Placental epithelial cell (primary cell): ENCODE data around the genes SPATA45 and SMYD2.

DNA sequence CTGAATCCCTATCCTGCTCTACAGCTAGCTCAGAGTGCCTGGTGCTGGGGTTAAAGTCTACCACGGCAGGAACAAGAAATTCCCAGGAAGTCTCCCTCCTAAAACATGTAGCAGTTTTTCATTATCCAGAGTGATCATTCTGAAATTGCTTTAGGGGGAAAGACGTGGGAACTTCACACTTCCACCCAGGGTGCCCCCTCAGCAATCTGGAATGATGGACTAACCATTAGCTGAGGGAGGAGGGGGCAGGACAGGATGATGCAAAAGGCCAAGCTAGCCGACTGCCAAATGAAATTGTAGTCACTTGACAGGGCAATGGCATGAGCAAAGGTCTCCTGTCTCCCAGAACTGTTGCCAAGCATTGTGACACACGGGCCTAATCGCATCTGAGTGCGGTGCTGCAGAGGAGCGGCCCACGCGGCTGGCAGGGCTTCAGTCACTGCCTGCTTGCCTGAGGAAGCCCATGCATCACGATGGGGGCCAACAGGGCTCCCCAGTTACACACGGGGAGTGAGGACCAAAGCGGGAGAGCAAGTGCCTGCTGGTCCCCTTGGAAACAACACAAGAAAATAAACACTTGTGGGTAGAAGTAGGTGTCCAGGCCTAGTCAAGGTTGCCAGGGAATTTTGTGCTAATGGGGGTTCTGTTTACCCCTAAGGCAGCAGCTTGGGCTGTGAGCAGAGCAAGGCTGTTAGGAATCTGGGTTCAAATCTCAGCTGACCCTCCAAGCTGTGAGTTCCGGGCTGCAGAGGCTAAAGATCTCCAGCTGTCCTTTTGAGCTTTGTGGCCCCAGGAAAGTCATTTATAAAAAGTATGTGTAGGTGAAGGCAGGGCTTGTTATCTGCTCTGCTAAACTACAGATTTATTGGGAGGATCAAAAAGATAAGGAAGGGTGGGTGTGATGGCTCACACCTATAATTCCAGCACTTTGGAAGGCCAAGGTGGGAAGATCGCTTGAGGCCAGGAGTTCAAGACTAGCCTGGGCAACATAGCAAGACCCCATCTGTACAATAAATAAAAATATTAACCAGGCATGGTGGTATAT is 85.9 kb downstream of the NENF start:
- CAGE, long polyA plus RNA = no peak

GRCh38 chr1:212567051-212567682 is 41.4 kb upstream of the ATF3 start:
- CAGE, long polyA plus RNA = no peak

DNA sequence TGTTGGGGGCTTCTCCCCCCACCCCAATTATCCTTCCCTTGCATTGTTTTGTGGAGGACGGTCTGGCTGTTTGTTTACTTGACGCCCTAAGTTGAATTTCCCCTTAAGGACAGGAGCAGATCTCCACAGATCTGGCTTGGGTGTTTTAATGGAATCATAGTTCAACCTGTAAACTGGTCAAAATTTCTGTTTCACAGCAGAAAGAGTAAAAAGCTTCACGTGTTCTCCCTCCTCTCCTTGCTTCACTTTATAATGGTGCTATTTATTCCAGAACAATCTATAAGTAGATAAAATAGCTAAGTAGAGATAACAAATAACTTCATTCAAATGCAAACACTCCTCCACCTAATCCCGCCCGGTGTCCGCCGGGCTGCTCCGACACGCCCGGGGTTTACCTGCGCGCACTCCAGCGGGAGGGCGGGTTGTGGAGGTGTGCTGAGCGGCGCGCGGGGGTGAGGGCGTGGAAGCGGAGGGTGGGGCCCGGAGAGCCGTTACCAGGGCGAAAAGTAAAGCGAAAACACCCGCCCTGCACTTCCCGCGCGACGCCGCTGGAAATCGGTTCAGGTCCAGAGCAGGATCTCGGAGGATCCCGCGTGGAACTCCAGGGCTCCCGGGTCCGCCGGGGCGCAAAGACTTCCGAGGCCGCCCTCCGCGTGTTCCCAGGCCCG is 2.0 kb upstream of the ATF3 start:
- CAGE, long polyA plus RNA = no peak

- CAGE, long polyA plus RNA = no peak
Measured at GRCh38 chr1:212615300-212615640, 6.7 kb downstream of the ATF3 start.

DNA sequence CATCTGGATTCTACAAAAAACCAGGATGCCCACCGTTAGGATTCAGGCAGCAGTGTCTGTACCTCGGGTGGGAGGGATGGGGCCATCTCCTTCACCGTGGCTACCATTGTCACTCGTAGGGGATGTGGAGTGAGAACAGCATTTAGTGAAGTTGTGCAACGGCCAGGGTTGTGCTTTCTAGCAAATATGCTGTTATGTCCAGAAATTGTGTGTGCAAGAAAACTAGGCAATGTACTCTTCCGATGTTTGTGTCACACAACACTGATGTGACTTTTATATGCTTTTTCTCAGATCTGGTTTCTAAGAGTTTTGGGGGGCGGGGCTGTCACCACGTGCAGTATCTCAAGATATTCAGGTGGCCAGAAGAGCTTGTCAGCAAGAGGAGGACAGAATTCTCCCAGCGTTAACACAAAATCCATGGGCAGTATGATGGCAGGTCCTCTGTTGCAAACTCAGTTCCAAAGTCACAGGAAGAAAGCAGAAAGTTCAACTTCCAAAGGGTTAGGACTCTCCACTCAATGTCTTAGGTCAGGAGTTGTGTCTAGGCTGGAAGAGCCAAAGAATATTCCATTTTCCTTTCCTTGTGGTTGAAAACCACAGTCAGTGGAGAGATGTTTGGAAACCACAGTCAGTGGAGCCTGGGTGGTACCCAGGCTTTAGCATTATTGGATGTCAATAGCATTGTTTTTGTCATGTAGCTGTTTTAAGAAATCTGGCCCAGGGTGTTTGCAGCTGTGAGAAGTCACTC is 4.3 kb upstream of the GARIN4 start:
- CAGE, long polyA plus RNA = no peak

GRCh38 chr1:212639079-212639336 is 14.7 kb downstream of the GARIN4 start:
- CAGE, long polyA plus RNA = no peak

DNA sequence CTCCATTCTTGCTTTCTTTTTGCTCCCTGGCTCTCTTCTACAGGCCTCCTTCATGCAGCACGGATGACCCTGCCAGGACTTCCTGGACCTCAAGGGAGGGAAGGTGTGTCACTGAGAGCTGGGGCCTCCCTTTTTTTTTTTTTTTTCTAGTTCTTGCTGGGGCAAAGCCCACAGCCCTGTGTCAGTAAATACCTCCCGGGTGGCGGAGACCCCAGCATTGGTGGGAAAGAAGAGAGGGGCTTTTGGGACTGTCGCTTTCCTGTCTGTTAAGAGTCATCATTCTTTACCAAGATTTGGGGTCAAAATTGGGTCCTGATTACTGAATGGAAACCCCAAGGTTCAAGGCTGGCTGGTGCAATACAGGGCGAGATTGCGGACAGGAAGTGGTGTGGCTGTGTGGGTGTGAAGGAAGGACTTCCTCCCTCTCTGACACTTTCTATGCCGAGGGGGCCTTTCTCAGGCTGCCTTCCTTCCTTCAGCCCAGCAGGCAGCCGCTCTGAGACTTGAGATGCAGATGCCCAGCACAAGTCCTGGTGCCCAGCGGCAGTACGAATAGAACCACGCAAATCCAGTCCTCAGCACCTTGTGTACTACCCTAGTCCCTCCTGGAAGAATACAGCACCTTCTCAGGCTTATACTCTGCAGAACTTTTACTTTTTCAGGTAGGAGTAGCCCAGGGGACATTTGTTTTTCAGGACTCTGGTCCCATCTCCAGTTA is 16.4 kb downstream of the BATF3 start:
- CAGE, long polyA plus RNA = no peak

GRCh38 chr1:212847405-212847834 is at the start of gene SPATA45:
Gene SPATA45 (minus strand): TSS chr1:212847649.
- CAGE, long polyA plus RNA = no peak

DNA sequence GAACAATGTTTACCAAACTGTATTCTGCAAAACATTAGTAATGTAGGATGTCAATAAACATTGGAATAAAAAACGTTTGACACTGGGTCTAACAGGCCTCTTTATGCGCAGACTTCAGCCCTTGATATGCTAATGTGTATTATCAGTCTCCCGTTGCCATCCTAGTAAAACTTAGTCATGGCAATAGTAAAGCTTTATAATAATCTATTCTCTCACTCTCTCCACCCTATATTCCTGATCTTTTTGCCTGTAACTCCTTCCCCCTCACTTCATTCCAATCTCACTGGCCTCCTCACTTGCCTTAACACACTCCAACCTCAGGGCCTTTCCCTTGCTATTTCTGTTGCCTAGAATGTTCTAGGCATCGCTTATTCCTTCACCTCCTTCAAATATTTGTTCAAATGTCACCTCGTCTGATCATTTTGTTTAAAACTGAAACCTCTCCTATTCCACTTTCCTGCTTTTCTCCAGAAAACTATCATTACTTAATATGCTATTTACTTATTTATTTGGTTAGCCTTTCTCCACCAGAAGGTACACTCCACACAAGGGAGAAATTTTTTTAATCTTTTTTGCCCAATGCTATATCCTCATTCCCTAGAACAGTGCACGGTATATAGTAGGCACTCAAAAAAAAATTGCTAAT is 10.0 kb downstream of the ANGEL2 start:
- CAGE, long polyA plus RNA = no peak

DNA sequence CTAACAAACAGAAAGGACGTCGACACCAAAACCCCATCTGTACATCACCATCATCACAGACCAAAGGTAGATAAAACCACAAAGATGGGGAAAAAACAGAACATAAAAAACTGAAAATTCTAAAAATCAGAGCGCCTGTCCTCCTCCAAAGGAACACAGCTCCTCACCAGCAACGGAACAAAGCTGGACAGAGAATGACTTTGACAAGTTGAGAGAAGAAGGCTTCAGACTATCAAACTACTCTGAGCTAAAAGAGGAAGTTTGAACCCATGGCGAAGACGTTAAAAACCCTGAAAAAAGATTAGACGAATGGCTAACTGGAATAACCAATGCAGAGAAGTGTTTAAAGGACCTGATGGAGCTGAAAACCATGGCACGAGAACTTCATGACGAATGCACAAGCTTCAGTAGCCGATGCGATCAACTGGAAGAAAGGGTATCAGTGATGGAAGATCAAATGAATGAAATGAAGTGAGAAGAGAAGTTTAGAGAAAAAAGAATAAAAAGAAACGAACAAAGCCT is 163.9 kb downstream of the RPS6KC1 start:
- CAGE, long polyA plus RNA = no peak

DNA sequence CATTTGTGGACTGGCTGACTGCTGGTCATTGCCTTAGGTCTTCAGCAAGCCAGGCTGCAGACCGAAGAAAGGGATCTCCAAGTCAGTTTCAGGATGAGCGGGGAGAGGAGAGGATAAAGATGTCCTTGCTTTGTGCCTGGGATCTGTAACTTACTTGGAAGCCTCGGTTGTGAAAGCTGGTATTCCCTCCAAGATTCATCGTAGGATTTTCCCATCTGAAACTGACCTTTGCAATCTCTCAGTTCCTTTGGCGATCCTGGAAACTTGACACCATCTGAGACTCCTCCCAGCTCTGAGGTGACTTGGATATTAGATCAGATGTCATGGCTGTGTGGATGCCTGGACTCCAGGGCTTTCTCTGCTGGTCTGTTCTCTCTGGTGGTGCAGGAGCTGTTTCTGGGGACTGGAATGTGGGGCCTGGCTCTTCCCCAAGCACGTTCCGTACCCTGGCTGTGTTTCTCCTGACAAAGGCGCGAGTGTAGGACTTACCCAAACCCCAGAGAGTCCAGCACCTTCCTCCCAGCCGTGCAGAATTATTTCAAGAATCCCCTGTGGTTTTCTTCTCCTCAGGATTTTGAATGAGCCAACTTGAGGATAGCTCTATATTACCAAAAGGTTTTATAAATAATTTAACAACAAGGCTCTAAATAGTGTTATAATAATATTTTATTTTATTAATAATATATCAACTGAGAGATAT is 252.2 kb downstream of the RPS6KC1 start:
- CAGE, long polyA plus RNA = no peak

DNA sequence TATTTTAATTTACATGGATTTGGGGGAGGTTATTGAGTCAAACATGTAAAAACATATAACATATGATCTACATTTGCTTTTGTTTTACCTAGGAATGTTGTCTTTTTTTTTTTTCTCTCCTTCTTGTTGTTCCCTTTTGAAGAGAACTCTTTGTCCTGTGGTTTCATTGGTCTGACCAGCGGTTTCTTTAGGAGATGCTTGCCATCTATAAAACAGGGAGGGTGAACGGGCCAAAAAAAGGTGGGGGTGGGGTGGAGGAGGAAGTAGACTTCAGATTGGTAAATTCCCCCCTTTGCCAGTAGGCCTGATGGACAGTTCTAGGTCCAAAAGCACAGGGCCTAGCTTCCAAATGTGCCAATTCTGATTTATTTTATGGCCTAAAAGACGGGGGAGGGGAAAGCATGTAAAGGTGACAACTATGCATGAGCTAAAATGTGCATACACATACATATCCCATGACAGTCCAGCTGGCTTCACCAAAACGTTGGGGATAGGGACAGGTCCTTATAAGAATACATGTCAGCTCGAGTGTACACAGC is 6.5 kb upstream of the PROX1 start:
- CAGE, long polyA plus RNA = no peak

DNA sequence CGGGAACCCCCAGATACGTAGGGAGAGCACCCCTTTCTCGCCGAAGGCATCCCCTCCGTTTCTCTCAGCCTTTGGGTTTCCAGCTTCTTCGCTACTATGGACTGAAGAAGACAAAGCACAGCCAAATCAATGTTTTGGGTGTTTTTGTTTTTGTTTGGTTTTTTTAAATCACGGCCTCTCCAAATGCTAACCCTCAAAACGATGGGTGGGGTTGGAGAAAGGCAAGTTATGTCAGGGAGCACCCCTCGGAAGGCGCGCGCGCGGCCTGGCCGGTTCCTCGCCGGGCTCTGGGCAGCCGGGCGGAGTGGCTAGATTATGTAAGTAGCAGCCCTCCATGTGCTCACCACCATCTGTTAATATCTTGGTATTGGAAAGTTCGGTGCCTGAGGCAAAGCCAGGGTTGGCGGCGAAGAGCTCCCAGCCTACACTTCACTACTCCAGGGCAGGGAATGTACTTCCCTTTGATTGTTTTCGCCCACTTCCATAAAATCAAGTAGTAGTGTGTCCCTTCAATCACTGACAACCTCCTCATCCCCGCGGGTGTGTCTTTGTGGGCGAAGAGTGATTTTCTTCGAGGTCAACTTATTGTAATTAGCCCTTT is 4.0 kb upstream of the PROX1 start:
- CAGE, long polyA plus RNA = no peak

DNA sequence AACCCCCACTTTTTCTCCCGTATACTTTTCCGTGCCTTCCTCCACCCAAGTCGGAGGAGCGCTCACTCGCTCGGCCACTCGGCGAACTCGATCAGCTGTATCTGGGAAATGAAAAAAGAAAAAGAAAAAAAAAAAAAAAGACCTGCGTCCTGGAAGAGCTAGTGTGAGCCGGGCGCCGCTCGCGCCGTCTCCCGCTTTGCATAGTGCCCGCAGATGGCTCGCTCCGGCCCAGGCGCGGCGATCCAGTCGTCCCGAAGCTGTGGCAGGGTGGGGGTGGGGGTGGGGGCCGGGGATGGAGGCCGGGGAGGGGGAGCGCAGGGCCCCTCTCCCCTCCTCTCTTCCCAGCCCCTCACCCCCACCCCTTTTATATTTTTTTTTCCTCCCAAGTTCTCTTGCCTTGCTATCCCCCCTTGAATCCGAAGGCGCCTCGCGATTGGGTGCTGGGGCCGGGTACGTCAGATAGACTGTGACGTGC is 298 bp upstream of the PROX1 start:
- CAGE, long polyA plus RNA = no peak

- CAGE, long polyA plus RNA = no peak
Measured at GRCh38 chr1:213989368-213990124, 1.8 kb downstream of the PROX1 start.

GRCh38 chr1:213993846-213994508 is 6.2 kb downstream of the PROX1 start:
- CAGE, long polyA plus RNA = no peak

GRCh38 chr1:214224486-214225565 is 56.1 kb upstream of the SMYD2 start:
- CAGE, long polyA plus RNA = no peak

GRCh38 chr1:214280067-214281318 is at the start of gene SMYD2:
Gene SMYD2 (plus strand): TSS chr1:214281159.
- CAGE, long polyA plus RNA = no peak

GRCh38 chr1:214316415-214317168 is 35.6 kb downstream of the SMYD2 start:
- CAGE, long polyA plus RNA = no peak

- CAGE, long polyA plus RNA = no peak
Measured at GRCh38 chr1:214329814-214330810, 49.2 kb downstream of the SMYD2 start.